ENCODE results near the genes KRT27 and KRT12.

DNA sequence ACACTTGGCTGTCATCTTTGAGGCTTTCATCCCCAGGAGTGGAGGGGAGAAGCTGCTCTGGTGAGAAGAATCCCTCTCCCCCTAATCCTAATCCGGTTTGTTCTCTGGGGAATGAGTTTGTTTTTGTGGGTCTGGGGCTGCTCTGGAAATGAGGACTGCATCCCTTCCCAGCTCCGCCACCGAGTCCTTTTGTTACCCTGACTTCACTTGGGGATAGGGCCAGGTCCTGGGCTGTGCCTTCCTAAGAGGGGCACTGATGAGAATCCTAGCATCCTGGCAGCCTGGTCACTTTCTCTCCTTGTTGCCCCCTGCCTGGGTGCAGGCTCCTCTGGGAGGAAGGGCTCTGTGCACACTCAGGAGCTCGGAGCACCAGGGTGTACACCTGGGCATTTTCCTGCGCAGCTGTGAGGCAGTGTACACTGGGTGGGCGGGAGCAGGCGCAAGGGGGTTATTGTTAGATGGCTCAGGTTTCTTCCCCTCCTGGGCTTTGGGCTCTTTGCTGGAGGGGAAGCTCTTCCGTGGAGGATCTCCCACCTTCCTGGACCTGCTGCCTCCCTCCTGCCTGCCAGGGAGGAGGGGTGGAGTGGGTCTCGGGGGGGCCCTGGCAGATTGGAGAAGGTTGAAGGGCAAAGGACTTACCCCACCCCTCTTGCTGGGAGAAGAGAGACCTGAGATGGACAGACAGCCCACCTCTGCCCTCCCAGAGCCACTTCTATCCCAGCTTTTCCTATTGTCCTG lies 20.9 kb downstream of the GJD3 start:
- PRO-cap, 2 experiments = no peak in any of the 2 experiments

DNA sequence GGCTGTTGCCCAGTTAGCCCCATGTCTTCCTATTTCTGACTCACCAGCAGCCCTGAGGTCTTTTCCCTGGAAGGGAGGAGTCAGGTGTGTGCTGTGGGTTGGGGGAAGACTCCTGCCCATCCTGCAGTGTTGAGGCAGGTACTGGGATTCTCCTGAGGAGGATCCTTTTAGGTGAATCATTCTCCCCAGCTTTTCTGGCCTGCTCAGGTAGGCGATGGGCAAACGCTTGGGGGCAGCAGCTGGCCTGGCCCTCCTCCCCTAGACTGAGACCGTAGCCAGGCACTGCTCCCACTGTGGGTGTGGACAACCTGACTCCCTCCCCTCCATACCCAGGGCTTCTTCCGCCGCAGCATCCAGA lies 15.1 kb downstream of the GJD3 start:
- PRO-cap, 2 experiments = no peak in any of the 2 experiments

DNA sequence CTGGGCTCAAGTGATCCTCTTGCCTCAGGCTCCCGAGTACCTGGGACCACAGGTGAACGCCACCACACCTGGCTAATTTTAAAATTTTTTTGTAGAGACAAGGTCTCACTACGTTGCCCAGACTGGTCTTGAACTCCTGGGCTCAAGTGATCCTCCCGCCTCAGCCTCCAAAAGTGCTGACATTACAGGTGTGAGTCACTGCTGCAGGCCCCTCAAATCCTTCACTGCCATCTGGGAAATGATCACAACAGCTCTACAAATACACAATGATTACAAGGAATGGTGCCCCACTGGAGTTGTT lies 923 bp upstream of the IGFBP4 start:
- PRO-cap, 2 experiments = no peak in any of the 2 experiments

GRCh38 chr17:40442678-40443099 lies 561 bp upstream of the IGFBP4 start:
- PRO-cap, 2 experiments = no peak in any of the 2 experiments

- PRO-cap, 2 experiments = no peak in any of the 2 experiments
Observed at GRCh38 chr17:40446648-40447729, 3.7 kb downstream of the IGFBP4 start.

DNA sequence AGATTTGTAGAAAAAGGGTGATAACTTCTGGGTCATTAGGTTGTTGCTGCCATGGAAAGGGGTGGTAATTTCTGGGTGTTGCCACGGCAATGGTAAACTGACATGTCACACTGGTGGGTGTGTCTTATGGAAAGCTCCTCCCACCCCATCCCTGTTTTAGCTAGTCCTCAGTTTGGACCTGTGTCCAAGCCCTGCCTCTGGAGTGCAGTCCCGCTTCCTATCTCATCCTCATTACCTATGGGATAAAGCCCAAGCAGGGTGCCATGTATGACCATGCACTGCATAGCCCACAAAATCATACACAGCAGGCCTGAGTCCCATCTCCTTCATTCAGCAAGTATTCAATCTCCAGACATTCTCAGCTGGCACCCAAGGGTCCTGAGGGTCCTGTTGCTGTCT lies 28.8 kb downstream of the TNS4 start:
- PRO-cap, 2 experiments = no peak in any of the 2 experiments

DNA sequence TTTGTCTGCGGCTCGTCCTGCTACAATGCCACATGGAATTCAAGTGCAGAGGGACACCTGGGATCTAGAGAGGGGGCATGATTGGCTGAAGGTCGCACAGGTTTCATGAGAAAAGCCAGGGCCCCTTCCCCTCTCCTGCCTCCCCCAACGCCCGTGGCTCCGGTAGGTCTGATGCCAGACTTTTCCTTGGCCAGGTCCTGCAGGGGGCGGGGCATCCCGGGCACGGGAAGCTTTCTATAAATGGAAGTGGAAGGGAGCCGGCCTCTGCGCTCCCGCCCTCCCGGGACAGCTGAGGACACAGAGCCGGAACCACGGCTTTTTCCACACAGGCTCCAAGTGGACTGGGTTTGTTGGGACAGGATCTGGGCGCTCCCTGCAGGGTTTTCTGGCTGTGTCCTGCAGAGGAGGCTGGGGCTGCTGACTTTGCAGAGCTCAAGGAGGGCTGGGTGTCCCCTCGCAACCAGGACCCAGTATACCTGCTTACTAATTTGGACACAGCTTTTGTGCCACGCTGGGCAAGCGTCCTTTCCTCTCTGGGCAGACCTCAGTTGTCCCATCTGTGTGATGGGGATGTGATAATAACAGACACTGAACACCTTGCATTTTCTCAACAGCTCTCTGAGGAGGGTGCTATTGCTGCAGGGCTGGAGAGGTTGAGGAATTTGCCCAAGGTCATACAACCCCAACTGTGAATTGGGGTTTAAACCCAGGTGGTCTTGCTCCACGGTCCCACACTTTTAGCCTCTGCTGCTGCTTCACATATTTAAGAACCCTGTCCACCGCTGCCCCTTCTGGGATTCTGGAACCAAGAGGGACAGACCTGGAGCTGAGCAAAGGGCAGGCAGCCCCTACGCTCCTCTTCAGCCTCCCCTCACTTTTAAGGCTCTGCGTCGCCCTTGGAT lies 1.7 kb downstream of the TNS4 start:
- PRO-cap, 2 experiments = no peak in any of the 2 experiments

DNA sequence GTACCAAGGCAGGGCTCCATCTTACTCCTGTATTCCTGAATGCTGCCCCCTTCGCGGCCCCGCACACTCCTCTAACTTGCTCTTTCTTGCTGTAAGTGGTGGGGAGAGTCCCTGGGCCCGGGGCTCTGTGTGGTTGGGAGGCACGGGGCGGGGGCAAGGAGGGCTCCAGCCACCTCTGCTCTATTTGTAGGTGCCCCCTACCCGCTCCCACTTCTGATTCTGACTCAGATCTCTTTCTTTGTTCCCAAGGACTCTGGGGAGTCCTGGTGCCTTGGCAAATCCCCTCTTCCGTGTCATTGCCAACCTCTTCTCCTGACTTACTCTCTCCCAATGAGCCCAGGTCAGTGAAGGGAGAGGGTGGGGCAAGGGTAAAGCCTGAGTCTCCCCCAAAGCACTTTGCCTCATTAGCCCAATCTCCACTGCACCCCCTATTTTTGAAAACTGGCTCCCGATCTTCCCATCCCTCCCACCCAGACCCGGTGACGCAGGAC lies 1.0 kb downstream of the TNS4 start:
- PRO-cap, 2 experiments = no peak in any of the 2 experiments

- PRO-cap, 2 experiments = no peak in any of the 2 experiments
Observed at GRCh38 chr17:40536272-40537470, 28.6 kb downstream of the CCR7 start.

- PRO-cap, 2 experiments = no peak in any of the 2 experiments
Observed at GRCh38 chr17:40557527-40558265, 7.6 kb downstream of the CCR7 start.

GRCh38 chr17:40560011-40560692 lies 5.1 kb downstream of the CCR7 start:
- PRO-cap, 2 experiments = no peak in any of the 2 experiments

GRCh38 chr17:40582098-40582959 lies 17.1 kb upstream of the CCR7 start:
- PRO-cap, 2 experiments = peak in 2 of 2 experiments; most common plus-strand start chr17:40582640 (in 1); most common minus-strand start chr17:40582479 (in 2)

GRCh38 chr17:40601445-40601914 lies 36.2 kb upstream of the CCR7 start:
- PRO-cap, 2 experiments = peak in 1 of 2 experiments; most common plus-strand start chr17:40601809 (in 1); most common minus-strand start chr17:40601750 (in 1)

GRCh38 chr17:40604198-40604647 lies 39.0 kb upstream of the CCR7 start:
- PRO-cap, 2 experiments = peak in 1 of 2 experiments; most common plus-strand start chr17:40604422 (in 1); most common minus-strand start chr17:40604283 (in 1)

DNA sequence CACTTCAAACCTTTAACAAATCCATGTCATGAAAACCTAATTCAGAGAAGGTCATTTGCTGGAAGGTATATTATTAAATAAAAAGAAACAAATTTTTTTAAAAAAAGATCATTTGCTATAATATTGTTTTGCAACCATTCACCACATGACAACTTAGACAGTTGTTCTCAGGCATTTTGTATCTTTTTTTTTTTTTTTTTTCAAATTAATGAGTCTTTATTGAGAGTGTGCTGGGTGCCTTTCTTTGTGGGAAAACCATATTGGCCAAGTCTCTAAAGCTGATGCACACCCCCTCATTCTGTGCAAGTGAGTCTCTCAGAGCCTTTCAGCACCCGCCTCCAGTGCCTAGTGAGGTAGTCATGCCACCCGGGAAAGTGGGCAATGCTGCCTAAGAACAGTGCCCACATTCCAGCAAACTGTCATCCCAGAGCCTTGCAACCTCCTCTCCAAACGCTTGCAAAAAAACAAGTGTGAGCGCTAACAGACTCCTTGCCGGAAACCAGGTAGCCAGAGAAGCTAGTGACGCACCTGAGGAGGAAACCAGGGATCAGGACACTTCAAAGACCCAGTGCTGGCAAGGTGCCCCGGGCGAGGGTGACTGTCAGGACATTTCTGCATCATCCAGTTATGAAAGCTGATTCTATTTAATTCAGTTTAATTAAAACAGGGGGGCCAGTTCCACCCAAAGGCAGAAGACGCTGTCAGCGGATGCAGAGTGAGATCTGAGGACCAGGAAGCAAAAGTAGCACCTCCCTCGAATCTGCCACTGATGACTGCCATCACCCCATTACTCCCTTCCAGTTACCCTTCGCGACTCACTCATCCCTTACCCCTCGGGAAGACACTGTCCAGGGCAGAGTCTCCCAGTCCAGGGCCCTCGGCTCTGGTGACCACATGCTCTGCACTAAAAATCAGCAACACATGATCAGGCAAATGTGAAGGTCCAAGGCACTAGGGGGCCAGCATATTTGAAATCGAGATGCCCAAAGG lies 34.9 kb downstream of the SMARCE1 start:
- PRO-cap, 2 experiments = peak in 2 of 2 experiments; most common plus-strand start position 745 of the sequence (in 1); most common minus-strand start position 472 of the sequence (in 2)

GRCh38 chr17:40617795-40618074 lies 29.9 kb downstream of the SMARCE1 start:
- PRO-cap, 2 experiments = no peak in any of the 2 experiments

DNA sequence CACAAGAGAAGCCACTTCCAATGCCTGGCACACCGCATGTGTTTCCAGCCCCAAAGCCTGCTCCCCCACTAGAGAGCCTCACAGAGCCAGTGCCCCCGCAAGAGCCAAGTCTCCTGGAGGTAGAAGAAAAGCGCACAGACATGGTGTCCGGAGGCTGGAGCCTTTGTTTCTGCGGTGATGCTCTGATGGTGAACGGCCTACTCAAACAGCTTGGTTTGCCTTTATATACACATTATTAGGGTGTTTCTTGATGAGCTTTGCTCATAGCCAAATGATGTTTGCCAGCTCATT lies at the start of gene KRT27:
Gene KRT27, minus strand, starts transcription at position 199 of the 291 bp plus-strand sequence.
- PRO-cap, 2 experiments = no peak in any of the 2 experiments

GRCh38 chr17:40828641-40829041 lies 6.2 kb upstream of the KRT10 start:
- PRO-cap, 2 experiments = no peak in any of the 2 experiments

DNA sequence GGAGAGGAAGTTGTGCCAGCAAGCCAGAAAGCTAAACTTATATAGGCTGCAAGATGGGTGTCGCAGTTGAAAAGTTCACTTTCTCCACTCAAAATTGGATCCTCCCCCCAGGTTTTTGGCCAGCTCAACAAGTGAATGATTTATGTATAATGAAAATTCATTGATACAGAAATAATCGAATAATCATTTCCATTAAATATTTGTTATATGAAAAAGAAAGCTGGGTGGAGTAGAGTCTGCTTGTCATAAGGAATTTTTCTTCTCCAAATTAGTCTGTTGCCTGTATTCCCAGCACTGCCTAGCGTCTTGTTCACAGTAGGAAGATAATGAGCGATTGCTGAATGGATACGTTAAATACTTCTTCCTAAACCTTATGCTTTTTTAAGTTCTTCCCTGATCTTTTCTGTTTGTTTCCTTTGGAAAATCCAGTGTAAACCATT lies at the start of gene KRT12:
Gene KRT12, minus strand, starts transcription at position 13 of the 440 bp plus-strand sequence.
- PRO-cap, 2 experiments = no peak in any of the 2 experiments

DNA sequence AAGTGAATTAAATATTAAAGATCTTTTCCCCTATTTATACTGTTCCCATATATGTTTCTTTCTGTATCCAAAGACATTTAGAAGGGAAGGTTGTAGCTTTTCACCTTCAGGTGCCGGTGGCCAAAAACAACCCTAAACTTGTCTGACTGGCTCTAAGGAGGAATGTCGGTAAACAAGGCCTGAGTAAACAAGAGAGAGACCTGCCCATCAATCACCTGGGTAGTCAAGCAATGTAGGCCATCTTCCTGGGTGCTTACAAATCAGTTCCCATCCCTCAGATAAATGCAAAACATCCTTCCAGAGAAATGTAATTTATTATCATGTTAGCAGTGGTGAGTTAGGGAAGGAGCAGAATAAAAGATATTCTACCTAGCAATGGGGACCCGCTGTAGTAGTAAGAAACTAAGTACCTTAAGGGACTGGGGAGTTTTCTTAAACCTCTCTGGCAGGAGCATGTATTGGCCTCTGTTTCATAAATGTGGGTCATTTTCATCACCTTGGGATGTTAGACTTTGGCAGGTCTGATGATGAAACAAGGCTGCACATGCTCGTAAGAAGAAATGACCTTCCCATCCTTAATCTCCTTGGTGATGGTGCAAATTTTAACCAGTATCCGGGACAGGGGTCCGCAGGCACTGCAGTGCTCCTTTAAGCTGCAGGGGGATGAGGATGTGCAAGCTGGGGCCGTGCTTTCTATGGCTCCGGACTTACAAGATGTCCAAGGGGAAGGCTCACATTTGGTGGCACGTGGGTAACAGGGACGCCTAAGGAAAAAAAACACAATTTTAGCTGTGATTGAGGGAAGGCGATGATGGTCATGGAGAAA lies 8.4 kb downstream of the KRT39 start:
- PRO-cap, 2 experiments = no peak in any of the 2 experiments